Measurements from ENCODE around the genes KCNH6 and DCAF7.

DNA sequence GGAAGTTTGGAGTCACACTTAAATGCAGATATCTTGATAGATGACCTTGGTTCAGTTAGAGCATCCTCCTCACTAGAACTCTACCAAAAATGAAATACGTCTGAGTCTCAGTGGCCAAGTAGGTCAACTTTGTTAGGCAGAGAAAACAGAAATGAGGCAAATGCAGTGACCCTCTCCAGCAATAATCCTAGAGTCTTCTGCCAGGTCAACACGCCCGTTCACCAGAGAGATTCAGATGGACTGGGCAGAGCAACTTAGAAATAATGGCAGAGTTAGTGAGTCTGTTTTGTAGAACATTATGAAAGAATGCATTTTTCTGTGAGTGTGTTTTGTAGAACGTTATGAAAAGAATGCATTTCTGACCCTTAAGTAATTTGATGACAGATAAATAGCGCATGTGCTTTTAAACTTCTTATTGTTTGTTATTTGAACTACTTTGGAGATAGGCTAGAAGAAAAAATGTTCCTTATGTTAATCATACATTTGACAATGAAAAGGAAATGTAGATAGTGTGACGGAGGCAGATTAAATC, 48.1 kb downstream of the MARCHF10 start:
- PRO-cap = no peak

GRCh38 chr17:62965195-62965585, 845 bp upstream of the TANC2 start:
- PRO-cap = no peak

DNA sequence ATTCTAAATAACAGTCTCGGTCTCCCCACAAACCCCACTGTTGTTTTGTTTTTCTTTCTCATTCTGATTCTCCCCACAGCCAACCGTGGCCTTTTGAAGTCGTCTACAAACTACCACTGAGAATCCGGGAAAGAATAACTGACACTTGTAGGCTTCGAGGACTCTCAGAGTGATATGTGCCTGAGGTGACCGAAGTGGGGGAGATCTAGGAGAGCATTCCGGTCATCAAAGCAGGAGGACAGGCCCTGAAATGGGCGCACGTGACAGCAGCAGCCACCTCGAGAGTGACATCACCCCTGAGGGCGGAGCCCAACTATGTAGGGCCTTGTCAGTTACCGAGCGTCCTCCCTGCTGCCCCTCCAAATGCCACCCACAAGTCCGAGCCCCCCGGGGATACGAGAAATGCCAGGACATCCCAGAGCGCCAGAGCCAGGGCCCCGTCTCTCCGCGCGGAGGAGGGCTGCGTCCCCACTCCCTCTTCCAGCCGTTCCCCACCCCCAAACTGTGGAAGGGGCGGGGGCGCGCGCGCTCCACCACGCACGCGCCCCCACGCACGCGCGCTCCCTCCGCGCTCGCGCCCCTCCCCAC, 355 bp upstream of the TANC2 start:
- PRO-cap = bidirectional peak, plus-strand start at position 343 of the sequence, minus-strand start at position 244 of the sequence; bidirectional peak, plus-strand start outside the sequence, minus-strand start at position 504 of the sequence

GRCh38 chr17:63522893-63523658, at the start of gene KCNH6:
KCNH6 (plus strand) TSS chr17:63523358.
- PRO-cap = unidirectional peak, plus-strand start at chr17:63523357

DNA sequence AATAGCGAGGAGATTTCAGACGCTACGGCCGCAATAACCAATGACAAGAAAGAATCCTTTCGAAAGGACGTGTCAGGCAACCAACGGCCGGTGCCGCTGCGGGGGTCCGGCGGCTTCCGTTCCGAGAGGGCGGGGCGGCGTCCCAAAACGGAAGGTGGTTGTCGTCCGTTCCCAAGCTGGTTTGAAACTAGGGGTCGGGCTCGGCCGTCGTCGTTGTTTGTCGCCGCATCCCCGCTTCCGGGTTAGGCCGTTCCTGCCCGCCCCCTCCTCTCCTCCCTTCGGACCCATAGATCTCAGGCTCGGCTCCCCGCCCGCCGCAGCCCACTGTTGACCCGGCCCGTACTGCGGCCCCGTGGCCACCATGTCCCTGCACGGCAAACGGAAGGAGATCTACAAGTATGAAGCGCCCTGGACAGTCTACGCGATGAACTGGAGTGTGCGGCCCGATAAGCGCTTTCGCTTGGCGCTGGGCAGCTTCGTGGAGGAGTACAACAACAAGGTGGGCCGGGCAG, at the start of gene DCAF7:
TSS of gene DCAF7 (plus strand) at position 161 of the 512 bp plus-strand sequence.
- PRO-cap = bidirectional peak, plus-strand start at position 184 of the sequence, minus-strand start outside the sequence; bidirectional peak, plus-strand start at position 415 of the sequence, minus-strand start at position 431 of the sequence

- PRO-cap = no peak
Observed at GRCh38 chr17:63672296-63672806, 27.6 kb downstream of the LIMD2 start.

GRCh38 chr17:63702725-63703291, 2.9 kb upstream of the LIMD2 start:
- PRO-cap = no peak

GRCh38 chr17:63750483-63750756, 8.8 kb upstream of the STRADA start:
- PRO-cap = no peak

DNA sequence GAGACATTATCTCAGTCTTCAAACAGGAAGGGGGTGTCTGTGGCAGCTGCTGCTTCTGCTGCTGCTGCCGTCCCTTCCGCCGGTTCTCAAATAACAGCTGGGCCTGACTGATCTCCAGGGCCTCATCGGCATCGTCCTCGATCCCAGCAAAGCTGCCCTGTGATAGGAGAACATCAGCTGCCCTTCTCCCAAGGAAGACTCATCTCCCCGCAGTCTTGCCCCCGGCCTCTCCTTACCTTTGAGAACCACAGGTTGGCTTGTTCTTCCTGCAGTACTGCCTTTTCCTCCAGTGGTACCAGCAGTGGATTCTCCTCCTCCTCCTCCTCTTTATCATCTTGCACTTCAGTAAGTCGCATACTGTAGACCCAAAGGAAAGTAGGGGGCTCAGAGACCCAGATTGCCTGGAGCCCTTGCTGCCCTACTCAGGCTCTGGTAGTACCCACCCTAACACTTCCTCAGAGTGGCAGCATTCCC, 5.7 kb upstream of the PSMC5 start:
- PRO-cap = no peak

GRCh38 chr17:63826554-63826782, 763 bp upstream of the PSMC5 start:
- PRO-cap = unidirectional peak, plus-strand start at chr17:63826706

DNA sequence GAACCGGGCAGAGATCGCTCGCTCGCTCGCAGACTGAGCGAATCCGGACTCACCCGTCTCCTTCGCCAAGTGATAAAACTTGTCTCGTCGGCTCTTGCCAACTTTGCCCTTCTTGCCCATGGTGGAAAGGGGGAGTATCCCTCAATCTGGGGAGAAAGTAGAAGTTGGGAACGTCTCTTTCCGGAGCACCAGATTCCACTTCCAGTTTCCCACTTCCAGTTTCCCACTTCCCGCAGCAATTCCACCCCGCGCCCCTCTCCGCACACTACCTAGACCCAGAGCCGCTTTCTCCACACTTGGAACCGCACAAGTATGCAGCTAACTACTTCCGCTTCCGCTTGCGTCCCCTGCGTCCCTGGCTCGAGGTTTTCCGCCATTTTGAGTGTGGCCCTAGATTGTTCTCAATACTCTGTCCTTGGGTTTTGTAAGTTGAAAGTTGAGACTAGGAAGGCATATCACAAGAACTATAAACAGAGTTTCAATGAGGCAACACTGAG, 400 bp upstream of the PSMC5 start:
- PRO-cap = bidirectional peak, plus-strand start at position 341 of the sequence, minus-strand start at position 298 of the sequence

DNA sequence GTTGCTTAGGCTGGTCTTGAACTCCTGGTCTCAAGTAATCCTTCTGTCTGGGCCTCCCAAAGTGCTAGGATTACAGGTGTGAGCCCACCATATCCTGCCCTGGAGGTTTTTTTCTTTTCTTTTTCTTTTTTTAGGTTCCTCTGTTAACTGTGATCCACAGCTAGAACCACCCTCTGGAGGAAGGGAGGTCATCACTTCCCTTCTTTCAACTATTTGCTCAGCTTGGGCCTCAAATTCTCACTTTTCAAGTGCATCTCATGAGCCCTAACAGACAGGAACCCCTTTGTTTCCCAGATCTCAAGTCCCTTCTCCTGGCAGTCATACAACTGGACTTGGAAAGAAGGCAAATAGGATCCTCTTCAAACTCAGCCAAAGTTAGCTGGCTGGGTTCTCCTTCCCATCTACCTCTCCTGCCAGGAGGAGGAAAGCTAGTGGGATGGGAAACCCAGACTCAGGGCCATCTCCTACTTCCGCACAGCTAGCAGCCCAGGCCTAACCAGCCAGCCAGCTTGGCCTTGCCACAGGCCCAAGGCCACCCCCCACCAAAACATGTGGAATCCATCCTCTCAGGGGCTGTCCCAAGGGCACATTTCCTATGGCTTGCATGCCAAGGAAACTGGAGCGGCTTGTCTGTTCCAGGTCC, 2.0 kb downstream of the SMARCD2 start:
- PRO-cap = no peak

GRCh38 chr17:63954525-63954856, 18.2 kb downstream of the SCN4A start:
- PRO-cap = no peak

- PRO-cap = no peak
Observed at GRCh38 chr17:63987308-63987999, 10.7 kb upstream of the PRR29 start.

DNA sequence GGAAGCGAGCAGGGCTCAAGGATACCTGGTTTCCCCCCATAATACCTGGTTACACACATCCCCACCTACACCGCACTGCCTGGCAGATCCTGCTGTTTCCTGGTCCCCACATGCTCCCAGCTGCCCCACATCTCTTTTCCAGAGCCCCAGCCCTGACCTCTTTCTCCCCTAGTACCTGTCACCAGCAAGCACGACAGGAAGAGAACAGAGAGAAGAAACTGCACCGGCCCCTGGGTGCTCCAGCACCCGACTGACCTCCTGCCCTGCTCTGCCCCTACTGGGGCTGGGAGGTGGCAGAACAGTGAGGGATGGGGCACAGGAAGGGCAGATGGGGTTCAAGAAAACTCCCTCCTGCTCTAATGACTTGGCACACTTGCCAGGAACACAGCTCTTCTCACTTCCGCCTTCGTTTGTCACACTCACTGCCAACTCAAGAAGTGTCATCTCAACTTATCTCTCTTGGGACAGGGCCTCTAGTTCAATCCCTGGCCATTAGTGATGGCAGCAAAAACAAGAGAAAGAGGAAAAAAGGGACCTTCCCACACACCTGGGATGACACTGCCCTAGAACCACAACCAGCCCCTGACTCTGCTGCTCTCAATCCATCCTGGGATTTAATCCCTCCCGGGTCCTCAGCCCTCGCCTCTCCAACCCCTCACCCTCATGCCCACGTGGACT, 42.6 kb upstream of the ICAM2 start:
- PRO-cap = no peak

DNA sequence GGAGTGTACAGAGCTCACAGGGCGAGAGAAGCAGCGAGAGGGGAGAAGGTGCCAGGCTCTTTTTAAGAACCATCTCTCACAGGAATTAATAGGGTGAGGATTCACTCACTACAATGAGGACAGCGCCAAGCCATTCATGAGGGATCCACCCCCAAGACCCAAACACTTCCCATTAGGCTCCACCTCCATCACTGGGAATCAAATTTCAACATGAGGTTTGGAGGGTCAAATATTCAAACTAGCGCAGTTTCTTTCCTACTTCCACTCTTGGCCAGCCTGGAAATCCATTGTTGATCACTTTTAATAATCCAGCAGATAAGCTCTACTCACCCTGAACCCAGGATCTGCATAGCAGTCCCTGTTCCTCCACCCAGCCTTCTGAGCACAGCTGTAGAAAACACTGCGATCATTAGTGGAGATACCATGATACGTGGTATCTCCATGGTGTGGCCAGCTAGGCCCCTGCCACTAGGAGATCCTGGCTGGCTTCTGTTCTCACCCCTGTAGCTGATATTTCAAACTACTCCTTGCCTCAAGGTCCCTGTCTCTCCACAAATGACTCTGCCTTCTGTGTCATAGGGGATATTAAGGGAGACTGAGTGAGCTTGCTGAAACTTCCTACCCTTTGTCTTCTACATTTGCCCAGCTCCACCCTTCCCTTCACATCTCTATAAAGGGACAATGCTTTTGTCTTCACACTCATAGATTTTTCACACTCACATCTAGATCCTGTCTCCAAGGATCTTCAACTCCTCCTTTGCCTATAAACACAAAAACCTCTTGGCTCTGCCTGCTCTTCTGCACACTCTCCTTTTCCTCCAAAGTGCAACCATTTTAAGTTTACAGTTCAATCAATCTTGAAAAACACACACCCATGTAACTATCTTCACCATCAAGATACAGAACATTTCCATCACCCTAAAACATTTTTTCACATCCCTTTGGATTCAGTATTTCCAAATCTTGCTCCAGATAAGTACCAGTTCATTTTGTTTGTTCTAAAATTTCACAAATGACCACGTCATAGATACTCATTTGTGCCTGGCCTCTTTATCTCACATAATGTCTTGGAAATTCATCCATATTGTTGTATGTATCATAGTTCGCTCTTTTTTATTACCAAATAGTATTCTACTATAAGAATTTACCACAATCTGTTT, 44.2 kb downstream of the ERN1 start:
- PRO-cap = no peak

- PRO-cap = no peak
Observed at GRCh38 chr17:64114916-64115749, 14.8 kb downstream of the ERN1 start.

DNA sequence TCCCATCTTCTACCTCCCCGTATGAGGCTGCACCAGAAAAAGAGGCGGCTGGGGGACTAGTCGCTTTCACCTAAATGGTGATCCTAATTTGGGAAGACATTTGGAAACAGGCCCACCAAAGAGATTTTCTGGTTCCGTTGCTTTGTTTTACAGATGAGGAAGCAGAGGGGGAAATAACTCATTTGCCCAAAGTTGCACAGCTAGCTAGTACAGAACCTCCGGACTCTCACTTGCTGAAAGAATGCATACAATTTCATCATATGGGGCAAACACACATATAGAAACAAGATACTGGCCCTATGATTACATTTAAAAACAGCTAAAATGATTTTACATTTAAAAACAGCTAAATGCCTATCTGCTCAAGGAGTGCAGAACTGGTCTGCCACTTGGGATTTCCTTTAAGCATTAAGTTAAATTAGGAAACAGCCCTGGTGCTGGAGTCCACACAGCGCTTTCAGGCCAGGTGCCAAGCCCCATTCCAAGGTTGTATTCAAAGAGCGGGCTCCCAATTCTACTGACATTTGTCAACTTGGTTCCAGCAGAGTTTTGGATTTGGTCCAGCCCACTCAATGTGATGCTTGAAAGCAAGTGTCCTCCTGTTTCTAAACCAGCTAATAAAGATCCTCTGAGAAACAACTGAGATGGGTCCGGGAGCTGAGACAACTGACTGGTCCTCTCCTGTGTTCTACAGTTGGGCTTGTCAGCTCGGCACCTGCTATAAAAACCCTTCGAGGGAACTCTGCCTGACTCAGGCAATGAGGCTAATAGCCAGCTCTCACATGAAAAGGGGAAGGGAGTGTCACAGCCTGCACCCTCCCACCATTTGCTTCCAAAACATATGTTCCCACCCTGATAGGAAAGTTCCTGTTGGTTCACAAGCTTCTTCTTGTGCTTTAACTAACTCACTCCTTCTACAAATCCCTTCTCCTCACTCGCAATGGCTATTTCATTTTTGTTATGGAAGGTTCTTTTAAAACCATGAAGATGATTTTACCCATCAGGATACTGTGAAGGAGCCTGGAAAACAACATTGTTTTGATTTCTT, 11.6 kb downstream of the ERN1 start:
- PRO-cap = no peak

- PRO-cap = no peak
Observed at GRCh38 chr17:64313671-64313887, 50.5 kb upstream of the TEX2 start.

DNA sequence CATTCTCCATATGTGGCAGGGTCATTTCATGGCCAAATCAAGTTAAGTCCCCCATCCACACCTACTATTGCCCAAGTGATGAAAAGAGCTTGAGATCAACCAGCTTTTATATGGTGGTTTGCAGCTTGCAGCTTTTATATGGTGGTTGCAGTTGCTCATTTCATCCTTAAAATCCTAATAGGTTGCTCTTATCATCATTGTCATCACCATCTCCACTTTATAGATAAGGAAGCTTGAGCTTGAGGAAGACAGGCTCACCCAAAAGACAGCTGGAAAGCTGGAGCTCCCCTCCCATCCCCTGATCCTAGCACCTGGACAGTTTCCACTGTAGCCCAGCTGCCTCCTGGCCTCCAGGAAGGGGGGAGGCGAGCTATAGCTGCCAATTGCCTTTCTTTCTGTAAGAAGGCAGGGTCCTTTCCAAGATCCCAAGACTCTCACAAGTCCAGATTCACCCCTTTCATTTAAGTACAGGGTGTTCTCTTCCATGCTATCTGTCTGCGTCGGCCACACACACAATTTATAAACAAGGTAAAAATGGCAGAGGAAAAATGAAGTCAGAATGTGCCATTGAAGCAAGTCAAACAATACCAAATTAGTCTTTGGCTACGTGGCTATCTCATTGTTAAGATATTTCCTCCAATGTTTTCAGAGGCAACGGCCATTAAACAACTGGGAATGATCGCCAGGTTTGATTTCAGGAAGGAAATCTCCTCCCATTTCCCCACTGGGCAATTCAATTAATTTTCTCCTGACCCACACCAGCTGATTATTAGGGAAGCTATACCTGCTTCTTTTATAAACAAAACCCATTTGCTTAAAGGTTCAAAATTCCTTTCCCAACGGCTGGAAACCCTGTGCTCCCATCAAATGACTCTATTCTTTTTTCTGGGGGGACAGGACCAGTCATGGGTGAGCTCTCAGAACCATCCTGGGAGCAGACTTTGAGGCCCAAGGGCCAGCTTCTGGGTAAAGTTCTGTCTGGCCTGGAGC, 63.2 kb downstream of the PECAM1 start:
- PRO-cap = no peak

Measured in endodermal cell (in vitro differentiated cells).